Mammary microvascular endothelial cell (primary cell): ENCODE data around the genes YAP1, MMP10 and DCUN1D5.

DNA sequence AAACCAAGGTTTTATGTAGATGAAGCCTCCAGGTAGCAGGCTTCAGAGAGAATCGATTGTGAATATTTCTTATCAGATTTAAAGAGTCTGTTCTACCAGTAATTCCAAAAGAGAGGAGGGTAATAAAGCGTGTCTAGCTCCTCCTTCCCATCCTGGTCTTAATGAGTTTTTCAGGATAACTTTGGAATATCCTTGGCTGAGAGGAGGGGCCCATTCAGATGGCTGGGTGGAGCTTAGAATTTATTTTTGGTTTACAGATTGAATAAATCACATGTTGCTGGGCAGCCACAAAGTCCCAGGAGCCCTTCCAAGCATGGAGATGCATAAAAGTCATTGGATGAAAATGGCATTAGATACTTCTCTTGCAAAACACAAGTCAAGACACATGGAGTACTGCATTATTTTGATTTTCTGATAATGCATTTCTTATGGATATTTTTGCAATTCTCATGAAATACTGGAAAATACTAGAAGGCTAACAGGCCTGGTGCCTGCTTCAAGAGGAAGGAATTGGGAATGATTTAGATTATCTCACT, 139.0 kb downstream of the TRPC6 start:
- RAMPAGE, long total RNA: no peak

DNA sequence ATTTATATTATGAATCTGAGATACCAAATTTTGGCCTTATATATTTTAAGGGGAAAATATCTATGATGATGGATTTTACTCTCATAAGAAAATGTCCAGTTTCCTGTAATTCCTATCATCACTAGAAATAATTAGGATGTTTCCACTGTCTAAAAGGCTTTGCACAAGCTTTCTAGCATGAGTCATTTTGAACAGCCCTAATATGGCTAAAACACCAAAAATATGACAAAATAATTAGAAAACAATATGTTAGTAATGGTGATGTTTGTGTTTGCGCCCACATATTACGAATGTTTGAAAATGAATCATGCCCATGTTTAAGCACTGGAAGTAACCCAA, 96.1 kb downstream of the TRPC6 start:
- RAMPAGE, long total RNA: no peak

DNA sequence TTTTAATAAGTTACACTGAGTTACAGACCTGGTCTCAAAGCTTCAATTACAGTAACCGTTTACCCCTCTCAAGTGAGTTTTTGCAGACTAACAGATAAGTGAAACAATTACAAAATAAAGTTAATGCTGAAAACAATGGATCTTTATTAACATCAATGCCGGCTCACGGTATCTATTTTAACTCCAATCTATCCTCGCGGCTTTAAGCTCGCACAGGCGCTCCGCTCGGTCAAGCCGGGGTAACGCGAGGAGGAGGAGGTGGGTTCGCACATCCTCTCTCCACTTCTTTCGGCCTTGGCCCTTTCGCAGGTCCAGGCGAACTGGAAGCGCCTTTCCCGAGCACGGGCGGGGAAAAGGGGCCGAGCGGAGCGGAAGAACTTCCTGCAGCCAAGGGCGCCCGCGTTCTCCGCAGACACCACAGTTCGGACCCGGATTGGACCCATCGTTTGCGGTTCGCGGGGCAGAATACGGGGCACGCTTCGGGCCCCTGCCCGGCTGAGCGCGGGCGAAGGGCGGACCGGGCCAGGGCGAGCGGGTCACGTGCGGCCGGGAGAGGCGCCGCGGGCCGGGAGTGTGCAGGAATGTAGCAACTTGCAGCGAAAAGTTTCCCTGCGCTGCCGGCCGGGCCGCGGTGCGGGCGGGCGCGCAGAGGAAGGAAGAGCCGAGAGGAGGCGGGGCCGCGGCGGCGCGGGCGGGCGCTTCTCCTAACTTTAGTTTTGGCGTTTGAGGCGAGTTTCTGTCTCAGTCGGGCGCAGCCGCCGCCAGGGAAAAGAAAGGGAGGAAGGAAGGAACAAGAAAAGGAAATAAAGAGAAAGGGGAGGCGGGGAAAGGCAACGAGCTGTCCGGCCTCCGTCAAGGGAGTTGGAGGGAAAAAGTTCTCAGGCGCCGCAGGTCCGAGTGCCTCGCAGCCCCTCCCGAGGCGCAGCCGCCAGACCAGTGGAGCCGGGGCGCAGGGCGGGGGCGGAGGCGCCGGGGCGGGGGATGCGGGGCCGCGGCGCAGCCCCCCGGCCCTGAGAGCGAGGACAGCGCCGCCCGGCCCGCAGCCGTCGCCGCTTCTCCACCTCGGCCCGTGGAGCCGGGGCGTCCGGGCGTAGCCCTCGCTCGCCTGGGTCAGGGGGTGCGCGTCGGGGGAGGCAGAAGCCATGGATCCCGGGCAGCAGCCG, at the start of gene YAP1:
YAP1 (plus strand) TSS at position 741 of the 1,163 bp plus-strand sequence.
- RAMPAGE, long total RNA: no peak

DNA sequence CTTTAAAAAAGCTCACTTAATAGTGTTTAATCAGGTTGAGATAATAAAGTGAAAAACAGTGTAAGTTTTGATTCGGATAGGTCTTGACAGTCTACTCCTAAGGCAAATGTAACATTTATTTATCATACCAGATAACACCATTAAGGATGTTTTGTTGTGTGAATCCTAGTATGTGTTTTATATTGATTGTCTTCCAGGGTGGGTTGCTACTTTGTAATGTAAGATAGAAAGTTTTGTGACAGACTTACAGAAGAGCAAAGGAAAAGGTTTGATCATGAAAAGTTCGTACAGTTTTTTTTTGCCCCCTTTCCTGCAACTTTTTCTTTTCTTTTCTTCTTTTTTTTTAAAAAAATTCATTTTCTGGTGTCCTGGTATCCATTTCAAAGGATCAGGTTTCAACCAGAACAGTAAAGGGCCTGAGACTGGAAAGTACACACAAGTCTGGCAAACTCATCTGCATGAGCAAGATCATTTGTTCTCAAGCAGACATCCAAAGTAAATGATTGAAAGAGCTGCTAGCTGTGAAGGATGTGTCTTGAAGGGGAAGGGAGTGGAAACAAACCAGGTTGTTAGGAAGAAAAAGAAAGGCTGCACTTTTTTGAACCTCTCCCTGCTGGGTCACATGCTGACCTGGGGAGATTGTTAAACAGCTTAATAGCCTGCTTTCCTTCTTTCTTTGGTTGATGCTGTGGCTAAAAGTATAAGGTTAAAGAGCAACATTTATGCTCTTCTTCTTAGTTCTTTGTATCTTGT, 5.2 kb downstream of the YAP1 start:
- RAMPAGE, long total RNA: no peak

DNA sequence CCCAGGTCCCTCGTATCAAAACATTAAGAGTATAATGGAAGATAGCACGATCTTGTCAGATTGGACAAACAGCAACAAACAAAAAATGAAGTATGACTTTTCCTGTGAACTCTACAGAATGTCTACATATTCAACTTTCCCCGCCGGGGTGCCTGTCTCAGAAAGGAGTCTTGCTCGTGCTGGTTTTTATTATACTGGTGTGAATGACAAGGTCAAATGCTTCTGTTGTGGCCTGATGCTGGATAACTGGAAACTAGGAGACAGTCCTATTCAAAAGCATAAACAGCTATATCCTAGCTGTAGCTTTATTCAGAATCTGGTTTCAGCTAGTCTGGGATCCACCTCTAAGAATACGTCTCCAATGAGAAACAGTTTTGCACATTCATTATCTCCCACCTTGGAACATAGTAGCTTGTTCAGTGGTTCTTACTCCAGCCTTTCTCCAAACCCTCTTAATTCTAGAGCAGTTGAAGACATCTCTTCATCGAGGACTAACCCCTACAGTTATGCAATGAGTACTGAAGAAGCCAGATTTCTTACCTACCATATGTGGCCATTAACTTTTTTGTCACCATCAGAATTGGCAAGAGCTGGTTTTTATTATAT, 3.0 kb downstream of the BIRC2 start:
- RAMPAGE, long total RNA: no peak

- RAMPAGE, long total RNA: no peak
Observed at GRCh38 chr11:102383082-102383617, 36.1 kb downstream of the BIRC2 start.

GRCh38 chr11:102398374-102399050, 51.5 kb downstream of the BIRC2 start:
- RAMPAGE, long total RNA: no peak

GRCh38 chr11:102429347-102430664, 22.8 kb downstream of the TMEM123 start:
- RAMPAGE, long total RNA: no peak

DNA sequence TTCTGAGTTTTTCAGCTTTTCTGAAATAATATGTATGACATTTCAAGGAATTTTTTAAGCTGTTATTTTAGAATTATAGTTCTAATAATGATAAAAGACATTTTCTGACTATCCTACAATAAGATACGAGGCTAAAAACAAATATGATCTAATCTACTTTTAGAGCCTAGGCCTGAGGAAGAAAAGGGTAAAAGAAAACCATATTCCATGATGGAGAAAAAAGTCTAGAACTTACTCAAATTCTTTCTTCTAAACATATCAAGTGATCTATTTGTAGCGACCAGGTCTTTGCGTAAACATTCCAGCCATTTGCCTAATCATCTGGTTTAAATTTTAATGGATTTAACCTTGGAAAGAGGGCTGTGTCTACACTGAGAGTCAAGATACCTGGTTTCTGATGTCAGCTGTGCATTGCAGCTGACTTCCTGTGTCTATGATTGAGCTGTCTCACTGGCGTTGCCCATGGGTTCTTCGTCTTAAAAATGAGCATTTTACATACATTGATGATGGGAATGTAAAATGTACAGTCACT, 10.0 kb upstream of the TMEM123 start:
- RAMPAGE, long total RNA: no peak

GRCh38 chr11:102780409-102780947, at the start of gene MMP10:
MMP10 (minus strand) TSS chr11:102780628.
- RAMPAGE, long total RNA: no peak

DNA sequence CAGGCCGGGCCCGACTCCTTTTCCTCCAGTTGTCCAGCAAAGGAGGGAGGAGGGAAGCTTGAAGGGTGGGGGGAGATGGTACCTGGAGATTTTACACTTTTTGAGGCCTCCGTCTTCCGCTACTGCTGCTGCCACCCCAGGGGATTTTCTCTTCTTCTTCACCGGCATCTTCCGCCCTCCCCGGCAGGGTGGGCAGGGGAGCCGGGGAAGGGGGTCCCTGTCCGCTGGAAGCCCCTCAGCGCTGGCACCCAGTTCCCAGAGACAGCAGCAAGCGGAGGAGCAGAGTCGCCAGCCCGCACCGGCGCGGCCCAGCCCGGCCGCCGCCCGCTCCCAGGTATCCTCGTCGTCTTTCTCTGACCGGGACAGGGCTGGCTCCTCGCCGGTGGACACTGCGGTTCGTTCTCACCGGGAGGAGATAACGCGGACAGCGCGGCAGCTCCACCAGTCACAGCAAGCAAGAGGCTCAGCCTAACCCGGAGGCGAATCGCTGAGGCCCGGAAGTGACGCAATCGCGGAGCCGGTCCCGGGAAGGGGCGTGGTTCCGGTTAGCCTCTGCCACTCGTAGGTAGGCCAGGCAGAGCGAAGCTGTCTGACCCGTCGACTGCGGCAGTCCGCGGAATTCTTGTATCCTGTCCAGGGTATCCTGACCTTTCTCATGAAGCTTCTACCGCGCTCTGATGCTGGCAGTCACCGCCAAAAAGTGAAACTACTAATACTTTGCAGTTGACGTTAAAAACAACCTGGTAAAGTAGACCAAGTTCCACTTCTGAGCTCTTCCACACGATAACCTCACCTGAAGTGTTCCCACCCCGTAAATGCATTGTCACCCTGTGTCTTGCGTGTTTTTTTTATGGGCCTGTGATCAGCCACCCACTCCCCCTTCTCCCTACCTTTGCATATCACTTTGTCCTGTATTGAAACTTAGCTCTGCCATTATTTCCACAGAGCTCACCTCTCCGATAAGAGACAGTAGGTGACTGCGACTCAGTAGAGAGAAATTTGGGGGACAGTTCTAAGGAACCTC, at the start of gene DCUN1D5:
DCUN1D5 (minus strand) TSS at position 456 of the 1,024 bp plus-strand sequence.
- RAMPAGE, long total RNA: start-site peak on the minus strand centred at position 419 of the sequence, 129 bp wide, 3,032 and 1,225 reads in 2 replicates

DNA sequence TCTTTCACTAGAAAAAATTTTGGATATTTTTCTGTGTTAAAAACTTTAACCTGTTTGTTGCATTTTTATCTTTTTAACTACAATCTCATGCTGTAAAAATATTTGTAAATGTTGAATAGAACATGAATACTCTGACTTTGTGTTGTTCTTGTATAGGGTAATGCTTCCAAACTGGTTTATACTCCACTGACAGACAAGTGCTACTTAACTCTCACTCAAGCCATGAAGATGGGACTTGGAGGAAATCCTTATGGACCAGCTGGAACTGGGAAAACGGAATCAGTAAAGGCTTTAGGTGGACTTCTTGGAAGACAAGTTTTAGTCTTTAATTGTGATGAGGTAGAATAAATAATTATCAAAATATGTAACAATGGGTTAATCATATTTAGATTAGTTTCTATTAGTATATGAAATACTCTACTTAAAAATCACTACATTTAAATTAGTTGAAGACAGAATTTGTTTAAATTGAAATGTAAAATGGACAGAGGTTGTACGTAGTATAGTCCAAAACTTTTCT, 60.8 kb downstream of the DYNC2H1 start:
- RAMPAGE, long total RNA: no peak

DNA sequence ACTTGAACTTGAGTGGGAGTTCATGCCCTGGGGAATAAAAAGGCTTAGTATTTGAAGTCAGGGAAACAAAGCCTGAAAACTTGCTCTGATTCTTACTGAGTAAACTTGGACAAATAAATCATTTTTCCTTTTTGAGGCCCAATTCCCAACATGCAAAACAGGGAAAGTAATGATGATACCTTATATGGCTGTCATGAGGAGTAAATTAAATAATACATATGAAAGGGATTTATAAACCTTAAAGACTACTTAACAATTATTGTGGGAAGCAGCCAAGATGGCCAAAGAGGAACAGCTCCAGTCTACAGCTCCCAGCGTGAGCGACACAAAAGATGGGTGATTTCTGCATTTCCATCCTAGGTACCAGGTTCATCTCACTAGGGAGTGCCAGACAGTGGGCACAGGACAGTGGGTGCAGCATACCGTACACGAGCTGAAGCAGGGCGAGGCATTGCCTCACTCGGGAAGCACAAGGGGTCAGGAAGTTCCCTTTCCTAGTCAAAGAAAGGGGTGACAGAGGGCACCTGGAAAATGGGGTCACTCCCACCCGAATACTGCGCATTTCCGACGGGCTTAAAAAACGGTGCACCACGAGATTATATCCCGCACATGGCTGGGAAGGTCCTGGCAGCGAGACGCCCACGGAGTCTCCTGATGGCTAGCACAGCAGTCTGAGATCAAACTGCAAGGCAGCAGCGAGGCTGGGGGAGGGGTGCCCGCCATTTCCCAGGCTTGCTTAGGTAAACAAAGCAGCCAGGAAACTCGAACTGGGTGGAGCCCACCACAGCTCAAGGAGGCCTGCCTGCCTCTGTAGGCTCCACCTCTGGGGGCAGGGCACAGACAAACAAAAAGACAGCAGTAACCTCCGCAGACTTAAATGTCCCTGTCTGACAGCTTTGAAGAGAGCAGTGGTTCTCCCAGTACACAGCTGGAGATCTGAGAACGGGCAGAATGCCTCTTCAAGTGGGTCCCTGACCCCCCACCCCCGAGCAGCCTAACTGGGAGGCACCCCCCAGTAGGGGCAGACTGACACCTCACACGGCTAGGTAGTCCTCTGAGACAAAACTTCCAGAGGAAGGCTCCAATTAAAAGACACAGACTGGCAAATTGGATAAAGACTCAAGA, 297.4 kb upstream of the DDI1 start:
- RAMPAGE, long total RNA: no peak

DNA sequence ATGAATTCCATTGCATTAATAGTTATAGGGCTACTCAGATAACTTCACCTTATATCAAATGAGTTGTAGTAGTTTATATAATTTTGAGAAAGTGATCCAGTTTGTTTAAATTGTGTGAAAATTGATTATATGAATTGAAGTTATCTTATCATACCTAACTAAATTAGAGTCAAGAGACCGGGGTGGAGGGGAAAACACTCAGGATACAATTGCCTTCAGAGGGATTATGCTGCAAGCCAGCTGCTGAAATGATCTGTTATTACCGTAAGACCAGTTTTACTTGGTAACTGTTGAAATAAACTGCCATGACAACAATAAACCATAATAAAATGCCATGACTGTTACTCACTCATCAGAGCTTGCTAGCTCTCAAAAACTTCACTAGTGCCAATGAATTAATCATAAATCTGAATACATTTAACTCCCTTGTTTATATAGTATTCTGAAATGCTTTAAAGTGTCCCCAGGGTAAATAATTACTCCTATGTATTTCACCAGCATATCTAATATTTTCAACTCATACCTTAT, 138.3 kb downstream of the CASP4 start:
- RAMPAGE, long total RNA: no peak

- RAMPAGE, long total RNA: no peak
Observed at GRCh38 chr11:105100087-105100704, 39.4 kb downstream of the CARD18 start.

DNA sequence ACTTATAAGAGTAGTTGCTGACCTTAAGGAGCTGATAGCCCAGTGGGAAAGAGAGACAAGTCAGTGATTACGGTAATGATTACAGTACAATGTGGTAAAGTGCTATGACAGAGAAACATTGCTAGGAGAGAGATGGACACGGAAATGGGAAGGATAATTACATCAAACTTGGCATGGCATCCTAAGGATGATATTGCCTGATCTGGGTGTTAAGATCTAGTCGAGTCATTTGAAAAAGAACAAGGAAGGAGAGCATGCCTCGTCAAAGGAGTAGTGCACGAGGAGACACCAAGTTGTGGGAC, 7.9 kb downstream of the GRIA4 start:
- RAMPAGE, long total RNA: no peak

- RAMPAGE, long total RNA: no peak
Observed at GRCh38 chr11:106186578-106186939, 109.1 kb downstream of the AASDHPPT start.

DNA sequence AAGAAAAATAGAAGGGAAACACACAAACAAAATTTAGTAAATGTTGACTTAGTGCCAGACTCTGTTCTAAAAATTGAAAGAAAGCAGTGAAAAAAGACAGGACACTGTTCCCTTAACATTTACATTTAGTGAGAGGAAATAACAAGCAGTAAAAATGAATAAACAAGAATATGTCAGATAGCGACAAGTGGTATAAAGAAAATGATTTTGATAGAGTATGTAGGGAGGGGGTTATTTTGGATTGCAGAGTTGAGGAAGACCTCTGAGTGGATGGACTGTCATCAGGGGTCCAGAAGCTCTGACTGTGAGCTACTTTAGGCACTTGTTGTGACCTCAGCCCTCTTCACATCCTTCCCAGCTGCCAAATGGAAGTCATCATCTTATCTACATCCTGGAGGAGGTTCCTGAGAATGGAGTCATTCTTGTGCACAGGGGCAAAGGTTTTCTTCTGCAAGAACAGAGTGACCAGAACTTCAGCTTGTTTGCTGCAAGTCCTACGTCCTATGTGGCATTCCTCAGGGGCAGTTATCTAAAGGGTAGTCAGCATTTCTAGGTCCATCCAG, 393.7 kb downstream of the AASDHPPT start:
- RAMPAGE, long total RNA: no peak

DNA sequence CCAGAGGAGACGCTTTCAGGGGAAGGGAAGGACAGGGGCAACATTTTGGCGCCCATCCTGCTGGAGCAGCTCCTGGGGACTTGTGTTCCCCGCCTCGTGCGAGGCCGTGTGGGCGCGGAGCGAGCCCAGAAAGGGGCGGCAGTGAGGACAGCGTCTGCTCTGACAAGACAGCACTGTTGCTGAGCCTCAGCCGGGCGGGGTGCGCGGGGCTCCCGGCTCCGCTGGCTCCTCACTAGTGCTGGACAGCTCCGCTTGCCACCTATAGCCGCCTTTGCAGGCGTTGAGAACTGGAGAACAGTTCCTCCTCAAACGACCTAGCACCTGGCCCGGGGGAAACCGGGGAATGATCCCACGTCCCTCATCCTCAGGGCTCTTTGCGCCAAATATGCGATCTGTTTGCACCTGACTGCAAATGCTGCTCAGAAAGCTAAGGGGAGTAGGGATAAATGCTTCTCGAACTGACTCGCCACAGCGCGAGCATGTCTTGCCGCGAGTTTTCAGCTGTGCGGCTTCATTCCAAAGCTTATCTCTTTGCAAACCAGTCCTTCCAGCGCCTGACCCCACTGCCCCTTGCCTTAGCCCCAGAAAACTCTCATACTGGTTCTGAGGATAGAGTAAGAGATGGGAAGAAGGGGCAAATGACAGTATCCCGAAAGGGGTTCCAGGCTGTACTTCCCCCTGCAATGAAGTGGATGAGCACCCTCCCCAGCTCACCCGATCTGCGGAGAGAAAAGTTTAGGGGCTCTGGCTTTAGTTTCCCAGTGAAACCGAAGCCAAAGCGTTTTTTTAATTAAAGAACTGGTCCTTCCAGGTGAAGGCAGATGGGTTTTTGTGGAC, 912 bp upstream of the GUCY1A2 start:
- RAMPAGE, long total RNA: no peak

GRCh38 chr11:107769031-107769553, 57.2 kb upstream of the SLN start:
- RAMPAGE, long total RNA: no peak